T47D (cell line): ENCODE data around the genes PPOX, HSPA6 and FCRLA.

DNA sequence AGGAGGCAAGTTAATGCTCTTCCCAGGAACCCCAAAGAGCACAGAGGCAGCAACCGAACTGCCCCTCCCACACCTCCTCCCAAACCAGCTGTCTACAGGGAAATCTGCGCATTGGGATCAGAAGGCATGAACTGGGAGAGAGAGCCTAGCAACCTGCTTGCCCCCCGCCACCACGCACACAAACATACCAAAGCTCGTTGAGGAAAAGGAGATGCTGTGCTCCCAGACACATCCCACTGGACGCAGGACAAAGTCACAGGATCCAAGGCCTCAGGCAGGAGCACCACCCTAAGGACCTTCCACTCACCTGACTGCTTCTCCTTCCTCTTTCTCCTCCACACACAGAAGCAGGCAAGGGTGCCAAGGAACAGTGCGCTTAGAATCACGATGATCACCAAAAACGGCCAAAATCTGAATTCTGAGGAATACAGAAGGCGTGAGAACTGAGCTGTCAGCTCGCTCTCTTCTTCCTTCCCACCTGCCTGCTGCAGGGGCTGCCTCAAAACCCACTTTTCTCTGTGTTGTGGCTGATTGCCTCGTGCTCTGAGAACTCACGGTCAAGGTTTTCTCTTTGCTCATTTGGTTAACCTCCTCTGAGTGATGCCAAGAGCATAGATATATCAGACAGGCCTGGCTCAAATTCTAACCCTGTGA is 23.9 kb downstream of the CD244 start:
- RRBS = no CpG with 5 or more reads among the region's 13 CpGs

GRCh38 chr1:160861925-160862438 is 705 bp downstream of the CD244 start:
- RRBS = no CpG with 5 or more reads among the region's 5 CpGs

DNA sequence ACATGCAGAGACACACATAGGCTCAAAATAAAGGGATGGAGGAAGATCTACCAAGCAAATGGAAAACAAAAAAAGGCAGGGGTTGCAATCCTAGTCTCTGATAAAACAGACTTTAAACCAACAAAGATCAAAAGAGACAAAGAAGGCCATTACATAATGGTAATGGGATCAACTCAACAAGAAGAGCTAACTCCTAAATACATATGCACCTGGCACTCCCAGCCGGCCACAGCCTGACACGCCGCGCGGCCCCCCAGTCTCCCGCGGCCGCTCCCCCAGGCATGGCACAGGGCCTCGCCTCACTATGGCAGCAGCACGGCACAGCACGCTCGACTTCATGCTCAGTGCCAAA is 9.7 kb upstream of the ITLN1 start:
- RRBS = no CpG with 5 or more reads among the region's 12 CpGs

- RRBS = 93% methylated on average over 1 of the region's 8 CpGs
Observed at GRCh38 chr1:161016488-161017053, 4.4 kb downstream of the F11R start.

- RRBS = 1% methylated on average over 11 of the region's 48 CpGs
Observed at GRCh38 chr1:161044883-161045750, 660 bp downstream of the USF1 start.

GRCh38 chr1:161073941-161075238 is 4.7 kb upstream of the ARHGAP30 start:
- RRBS = no CpG with 5 or more reads among the region's 22 CpGs

DNA sequence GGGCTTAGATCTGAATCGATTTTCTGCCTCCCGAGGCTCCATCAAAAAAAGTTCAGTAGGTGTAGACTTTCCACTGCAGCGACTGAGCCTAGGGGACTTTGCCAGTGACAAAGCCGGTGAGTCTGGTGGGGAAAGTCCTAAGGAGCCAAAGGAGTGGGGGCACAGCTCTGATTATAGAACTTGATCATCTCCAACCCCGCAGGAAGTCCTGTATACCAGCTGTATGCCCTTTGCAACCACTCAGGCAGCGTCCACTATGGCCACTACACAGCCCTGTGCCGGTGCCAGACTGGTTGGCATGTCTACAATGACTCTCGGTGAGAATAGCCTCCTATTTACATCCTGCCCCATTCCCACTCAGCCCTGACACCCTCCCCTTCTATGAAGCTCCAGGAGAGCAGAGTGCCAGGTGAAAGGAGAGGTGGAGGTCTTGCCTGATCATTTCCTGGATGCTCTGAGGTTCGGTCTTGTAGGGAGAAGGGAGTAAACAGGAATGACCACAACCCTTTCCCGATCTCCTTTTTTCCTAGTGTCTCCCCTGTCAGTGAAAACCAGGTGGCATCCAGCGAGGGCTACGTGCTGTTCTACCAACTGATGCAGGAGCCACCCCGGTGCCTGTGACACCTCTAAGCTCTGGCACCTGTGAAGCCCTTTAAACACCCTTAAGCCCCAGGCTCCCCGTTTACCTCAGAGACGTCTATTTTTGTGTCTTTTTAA is 1.2 kb upstream of the PPOX start:
- RRBS = no CpG with 5 or more reads among the region's 15 CpGs

DNA sequence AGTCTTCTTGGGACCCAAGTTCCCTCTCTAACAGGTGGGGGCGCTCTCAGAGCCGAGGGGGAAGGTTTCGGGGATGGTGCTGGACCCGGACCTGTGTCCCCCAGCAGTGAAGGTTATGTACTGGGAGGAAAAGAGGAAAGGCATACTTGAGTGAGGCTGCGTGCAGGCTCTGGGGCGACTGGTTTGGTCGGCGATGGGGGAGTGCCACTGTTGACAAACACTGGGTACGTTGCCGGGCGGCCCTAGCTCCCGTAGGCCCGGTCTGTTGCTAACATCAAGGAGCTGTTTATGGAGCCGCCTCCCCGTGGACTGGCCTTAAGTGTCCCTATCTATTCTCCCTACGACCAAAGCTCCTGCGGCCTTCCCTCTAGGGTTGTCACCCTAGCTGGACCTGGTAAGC is 446 bp upstream of the PPOX start:
- RRBS = no CpG with 5 or more reads among the region's 17 CpGs

DNA sequence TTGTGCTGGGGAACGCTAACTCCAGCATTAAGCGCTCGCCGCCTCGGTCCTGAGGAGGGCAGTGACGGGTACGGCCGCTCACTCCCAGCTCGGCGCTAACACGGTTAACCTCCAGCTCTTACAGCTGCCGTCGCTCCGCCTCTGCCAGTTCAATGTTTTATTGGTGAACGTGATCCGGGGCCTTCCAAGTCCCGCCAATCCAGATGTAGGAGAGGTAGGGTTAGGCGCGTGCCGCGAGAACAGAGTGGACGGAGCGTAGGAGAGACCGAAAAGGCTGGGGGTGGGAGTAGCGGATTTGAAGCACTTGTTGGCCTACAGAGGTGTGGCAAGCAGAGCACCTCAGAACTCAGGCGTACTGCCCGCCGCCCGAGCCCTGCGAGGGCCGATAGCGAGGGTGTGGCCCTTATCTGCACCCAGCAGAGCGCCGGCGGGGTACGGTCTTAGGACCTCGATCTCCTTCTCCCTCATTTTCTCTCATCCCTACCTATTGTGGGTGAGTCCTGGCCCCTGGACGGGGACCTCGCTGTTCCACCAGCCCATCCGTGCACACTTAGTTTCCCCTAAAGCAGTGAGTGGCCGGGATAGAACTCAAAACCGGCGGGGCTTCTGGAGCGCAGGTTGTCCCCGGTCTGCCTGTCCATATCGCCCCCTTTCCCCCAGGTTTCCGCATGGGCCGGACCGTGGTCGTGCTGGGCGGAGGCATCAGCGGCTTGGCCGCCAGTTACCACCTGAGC is at the start of gene PPOX:
Gene PPOX (plus strand): TSS at position 247 of the 734 bp plus-strand sequence.
- RRBS = 1% methylated on average over 6 of the region's 53 CpGs

- RRBS = under 1% methylated on average over 4 of the region's 24 CpGs
Observed at GRCh38 chr1:161201855-161202281, 299 bp upstream of the NDUFS2 start.

DNA sequence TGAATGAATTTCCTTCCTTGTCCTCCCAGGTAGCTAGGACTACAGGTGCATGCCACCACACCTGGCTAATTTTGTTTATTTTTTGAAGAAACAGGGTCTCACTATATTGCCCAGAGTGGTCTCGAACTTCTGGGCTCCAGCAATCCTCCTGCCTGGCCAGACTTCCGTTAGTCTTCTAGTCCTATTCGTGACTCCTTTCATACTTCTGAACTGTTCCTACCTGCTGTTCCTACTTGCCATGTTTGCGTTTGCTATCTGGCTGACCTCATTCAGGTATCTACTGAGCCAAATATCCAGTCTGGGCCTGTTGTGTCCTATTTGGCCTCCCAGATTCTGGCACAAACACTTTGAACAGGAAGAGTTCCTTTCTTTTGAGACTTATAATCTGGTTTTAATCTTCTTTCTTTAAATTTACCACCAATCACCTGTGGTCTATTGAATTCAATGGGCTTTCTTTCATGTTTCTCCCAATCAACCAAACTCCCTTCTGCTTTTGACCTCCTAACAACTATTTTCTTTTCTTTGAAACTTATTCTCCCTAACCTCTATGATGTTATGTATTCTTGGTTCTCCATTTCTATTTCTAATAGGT is 6.9 kb upstream of the NR1I3 start:
- RRBS = no CpG with 5 or more reads among the region's 4 CpGs

GRCh38 chr1:161310054-161310657 is 388 bp upstream of the MPZ start:
- RRBS = no CpG with 5 or more reads among the region's 3 CpGs

DNA sequence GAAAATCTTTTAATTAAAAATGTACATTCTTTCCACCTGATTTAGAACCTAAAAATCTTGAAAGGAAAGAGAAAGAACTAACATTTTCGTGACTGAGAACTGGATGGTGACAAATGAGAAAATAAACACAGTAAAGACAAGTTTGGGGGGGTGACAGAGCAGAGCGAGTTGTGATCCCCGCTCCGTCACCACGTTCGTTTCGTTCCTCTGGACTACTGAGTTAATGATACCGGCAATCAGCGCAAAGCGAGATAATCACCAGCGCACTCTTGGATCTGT is 31.2 kb upstream of the CFAP126 start:
- RRBS = 4% methylated on average over 4 of the region's 11 CpGs

GRCh38 chr1:161523328-161524763 is at the start of gene HSPA6:
Gene HSPA6 (plus strand): TSS chr1:161524540.
- RRBS = 1% methylated on average over 9 of the region's 84 CpGs

- RRBS = no CpG with 5 or more reads among the region's 4 CpGs
Observed at GRCh38 chr1:161528394-161528872, 4.1 kb downstream of the HSPA6 start.

GRCh38 chr1:161539666-161540615 is 9.7 kb downstream of the FCGR3A start:
- RRBS = no CpG with 5 or more reads among the region's 44 CpGs

GRCh38 chr1:161540616-161540982 is 9.0 kb downstream of the FCGR3A start:
- RRBS = no CpG with 5 or more reads among the region's 9 CpGs

DNA sequence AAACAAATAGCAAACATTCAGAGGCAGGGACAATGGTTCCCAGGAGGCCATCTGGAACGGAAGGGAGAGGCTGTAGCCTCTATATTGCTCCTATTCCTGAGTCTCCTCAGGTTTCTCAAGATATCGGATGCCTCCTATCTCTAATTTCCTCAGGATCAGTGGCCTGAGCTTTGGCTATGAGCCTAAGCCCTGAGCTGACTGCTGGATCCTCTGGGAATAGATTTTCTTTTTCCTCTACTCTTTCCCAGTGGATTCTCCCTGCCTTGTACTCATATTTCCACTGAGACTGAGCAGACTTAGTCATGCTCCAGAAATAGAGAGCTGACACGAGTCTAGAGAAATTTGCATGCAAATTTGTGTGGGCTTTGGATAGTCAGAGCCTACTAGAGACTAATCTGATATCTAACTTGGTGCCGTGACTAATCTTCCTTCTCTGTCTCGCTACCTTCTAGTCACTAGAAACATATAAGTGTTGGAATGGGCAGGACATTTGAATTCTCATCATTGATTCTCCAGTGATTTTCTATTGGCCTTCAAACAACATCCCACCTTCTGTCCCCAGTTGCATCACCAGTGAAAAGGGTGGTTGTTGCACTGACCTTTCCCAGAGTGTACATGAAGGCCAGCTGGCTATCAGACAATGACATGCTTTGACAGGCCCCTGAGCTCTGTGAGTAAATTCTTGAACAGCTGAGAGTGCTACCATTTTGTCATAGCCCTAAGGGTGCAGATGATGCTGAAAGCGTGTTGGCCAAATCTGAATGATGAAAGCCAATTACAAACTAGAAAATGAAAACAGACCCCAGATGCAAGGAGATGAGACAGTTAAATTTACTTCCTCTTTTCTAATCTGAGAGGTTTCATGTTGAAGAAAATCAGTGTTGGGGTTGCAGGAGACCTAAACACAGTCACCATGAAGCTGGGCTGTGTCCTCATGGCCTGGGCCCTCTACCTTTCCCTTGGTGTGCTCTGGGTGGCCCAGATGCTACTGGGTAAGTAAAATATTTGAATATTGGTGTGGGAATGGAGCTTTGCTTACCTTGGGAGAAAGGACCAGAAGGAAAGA is at the start of gene FCRLA:
Gene FCRLA (plus strand): TSS at position 878 of the 1,066 bp plus-strand sequence.
- RRBS = no CpG with 5 or more reads among the region's 6 CpGs

GRCh38 chr1:162024166-162024701 is 565 bp upstream of the OLFML2B start:
- RRBS = no CpG with 5 or more reads among the region's 19 CpGs

GRCh38 chr1:162070775-162071301 is 1.3 kb downstream of the NOS1AP start:
- RRBS = no CpG with 5 or more reads among the region's 8 CpGs